Measurements from ENCODE around the gene COL8A2.

DNA sequence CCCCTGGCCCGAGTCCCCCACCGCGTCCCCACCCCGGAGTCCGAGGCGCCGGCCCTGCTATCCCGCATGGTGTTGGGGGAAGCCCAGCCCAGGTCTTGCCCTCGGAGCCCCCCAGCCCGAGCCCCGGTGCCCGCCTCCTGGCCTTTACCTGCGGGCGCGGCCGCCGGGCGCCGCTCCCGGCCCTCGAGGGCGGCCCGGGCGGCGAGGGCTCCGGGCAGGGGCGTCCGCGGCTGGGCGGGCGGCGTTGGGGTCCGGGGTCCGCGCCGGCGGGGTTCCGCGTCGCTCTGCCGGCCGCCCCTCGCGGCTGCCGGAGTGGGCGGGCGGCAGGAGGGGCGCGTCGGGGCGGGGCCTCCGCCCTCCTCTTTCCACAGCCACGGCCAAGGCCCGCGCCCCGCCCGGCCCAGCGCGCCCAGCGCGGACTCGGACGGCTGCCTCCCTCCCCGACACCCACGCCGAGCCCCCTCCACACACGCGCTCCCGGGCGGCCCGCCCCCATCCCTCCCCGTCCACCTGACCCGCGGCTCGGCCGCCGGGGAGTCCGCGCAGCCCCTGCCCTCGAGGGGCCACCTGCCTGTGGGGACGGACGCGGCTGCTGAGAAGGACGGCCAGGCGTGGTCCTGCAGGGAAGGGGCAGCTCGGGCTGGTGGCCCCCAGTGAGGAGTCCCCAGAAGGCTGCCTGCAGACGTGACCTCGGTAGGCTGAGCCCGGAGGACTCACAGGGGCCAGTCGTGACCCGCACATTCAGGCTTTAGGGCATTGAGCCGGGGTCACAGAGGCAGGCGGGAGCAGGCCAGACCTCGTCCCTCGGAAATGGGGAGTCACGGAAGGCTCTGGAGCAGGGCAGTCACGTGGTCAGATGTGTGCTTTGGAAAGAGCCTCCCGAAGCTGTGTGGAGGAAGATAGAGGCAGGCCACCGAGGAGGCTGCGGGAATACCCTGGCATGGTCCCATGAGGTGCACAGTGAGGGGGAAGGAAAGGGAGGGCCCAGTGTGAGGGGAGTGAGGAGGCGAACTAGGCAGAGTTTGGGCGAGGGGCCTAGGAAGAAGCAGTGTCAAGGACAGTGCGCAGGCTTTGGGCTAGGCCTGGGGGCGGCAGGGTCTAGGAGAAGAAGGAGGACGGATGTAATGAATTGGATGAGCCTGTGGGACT, at the start of gene COL8A2:
Gene COL8A2, minus strand, starts transcription at position 314 of the 1,149 bp plus-strand sequence.
- RRBS, result 14% methylated on average over 57 of the region's 105 CpGs

GRCh38 chr1:36142065-36142922, 7.0 kb downstream of the TRAPPC3 start:
- RRBS, result no CpG with 5 or more reads among the region's 5 CpGs

DNA sequence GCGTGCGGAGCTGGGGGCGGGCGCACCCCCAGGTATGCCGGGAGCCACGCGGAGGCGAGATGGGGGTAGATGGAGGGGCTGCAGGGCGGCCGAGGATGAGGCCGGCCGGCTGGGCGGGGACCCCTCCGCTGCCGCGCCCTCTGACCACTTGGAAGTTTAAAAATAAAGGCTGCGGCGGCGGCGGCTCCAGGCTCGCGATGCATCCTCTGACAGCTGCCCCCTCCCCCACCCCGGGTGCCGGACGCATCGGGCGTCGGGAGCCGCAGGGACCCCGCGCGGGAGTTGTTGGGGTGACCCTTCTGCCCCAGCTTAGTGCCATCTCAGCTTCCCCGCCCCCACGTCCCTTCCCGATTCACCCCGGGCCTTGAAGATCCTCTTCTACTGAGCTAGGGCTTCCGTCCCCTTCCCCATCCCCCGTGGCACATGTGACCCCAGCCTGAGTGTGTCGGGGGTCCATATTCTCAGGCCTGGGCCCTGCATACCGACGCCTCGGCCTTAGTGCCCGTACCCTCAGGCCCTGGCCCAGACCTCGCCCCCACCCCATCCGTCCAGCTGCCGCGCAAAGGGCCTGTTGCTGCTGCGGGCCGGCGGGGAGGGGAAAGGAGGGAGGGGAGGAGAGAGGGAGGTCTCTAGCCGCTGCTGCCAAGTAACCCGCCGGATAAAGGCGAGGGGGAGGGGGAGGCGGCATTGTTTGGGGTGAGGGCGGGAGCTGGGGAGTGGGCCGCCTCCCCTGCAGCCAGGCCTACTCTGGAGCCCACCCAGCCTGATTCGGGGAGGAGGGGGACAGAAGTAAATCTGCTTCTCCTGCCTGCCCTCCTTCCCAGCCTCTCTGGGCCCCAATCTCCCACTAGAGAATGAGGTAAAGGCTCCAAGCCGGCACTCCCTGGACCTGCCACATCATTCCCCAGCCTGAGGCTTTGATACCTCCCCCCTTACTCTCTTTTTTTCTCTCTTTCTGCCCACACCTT, 756 bp downstream of the MAP7D1 start:
- RRBS, result 3% methylated on average over 12 of the region's 59 CpGs

DNA sequence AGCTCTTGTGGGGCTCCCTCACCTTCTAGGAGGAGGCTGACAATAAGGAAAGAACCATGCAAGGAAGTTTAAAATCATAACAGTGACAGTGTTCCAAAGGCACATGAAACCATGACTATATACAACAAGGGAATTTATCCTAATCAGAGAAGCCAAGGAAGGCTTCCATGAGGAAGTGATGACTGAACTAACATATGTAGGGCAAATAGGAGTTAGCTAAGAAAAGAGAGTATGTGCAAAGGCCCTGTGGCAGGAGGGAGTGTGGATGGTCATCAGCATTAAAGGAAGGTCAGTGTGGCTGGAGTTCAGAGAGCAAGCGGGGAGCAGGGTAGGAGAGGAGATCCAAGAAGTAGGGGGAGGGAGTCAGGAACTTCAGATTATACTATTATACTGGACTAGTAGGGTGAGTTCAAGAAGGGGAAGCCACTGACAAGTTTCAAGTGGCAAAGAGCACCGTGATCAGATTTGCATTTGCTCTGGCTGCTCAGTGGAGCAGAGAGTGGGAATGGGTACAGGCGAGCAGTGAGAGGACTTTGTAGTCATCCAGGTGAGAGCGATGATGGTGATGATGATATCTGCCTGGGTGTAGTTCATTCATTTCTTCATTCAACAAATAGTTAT, 8.4 kb downstream of the MAP7D1 start:
- RRBS, result no CpG with 5 or more reads among the region's 4 CpGs

DNA sequence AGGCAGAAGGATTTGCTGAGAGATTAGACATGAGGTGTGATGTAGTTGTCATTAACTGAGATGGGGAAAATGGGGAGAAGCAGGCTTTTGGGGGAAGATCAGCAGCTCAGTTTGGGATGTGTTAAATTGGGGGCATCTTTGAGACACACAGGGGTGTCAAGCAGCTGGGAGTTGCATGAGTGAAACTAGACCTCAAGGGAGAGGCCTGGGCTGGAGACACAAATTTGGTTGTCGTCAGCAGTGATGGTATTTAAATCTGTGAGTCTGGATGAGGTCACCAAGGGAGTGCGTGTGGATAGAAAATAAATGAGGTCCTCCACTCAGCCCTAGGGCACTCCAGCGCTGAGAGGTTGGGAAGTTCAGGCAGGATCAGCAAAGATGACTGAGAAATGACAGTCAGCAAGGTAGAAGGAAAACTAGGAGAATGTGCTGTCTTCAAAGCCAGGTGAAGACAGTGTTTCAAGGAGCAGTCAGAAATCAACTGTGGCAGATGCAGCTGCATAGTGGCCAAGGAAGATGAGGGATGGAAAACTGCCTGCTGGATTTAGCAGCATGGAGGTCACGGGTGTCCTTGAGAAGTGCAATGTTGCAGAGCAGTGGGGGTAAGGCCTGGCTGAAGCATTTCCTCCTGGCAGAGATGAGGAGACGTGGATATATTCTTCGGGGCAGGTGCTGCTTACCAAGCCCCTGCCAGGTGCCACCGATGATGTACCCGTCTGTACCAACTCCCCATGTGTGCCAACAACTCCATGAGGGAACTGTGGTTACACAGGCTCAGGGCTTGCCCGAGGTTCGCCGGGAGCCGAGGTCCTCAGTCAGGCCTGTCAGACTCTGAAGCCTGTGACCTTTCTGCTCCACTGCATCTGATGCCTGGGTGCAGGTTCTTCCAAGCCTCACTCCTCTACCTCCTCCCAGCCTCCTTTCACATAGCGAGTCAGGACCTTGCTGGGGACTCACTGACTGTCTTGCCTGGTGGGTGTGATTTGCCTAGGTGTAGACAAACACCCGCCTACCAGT, 11.2 kb downstream of the MAP7D1 start:
- RRBS, result no CpG with 5 or more reads among the region's 14 CpGs

- RRBS, result no CpG with 5 or more reads among the region's 7 CpGs
Observed at GRCh38 chr1:36179480-36179969, 23.6 kb downstream of the MAP7D1 start.

GRCh38 chr1:36190100-36190392, 34.1 kb downstream of the MAP7D1 start:
- RRBS, result no CpG with 5 or more reads among the region's 9 CpGs

DNA sequence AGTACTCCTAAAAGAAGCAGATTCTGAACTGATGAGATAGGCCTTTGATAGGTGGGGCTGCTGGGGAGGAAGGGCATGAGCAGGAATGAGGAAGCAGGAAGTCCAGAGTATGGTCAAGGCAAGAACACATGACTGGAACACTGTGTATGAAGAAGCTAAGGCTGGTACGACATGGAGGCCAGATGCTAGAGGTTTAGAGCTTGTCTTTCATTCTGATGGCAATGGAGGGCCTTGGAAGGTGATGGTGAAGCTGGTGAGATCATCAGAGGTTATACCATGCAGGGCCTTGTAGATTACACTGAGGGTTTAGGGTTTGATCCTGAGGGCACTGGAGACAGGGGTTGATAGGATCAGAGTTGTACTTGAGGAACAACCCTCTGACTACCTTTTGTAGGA, 11.4 kb upstream of the THRAP3 start:
- RRBS, result no CpG with 5 or more reads among the region's 1 CpG

DNA sequence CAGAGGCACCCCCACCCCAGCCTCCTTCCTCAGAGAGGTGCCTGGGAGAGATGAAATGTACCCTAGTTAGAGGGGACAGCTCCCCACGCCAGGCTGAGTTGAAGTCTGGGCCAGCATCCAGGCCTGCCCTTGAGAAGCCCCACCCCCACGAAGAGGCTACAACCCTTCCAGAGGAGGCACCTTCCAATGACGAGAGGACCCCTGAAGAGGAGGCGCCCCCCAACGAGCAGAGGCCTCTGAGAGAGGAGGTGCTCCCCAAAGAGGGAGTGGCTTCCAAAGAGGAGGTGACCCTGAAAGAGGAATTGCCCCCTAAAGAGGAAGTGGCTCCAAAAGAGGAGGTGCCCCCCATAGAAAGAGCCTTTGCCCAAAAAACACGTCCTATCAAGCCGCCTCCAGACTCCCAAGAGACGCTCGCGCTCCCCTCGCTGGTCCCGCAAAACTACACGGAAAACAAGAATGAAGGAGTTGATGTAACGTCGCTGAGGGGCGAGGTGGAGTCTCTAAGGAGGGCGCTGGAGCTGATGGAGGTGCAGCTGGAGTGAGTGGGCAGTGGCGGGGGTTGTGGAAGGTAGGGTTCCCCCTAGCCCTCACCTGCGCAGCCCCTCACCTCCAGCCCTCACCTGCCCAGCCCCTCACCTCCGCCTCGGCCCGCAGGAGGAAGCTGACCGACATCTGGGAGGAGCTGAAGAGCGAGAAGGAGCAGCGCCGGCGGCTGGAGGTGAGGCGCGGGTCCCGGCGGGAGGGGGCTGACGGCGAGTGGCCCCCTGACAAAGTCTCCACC, 3.0 kb downstream of the EVA1B start:
- RRBS, result no CpG with 5 or more reads among the region's 33 CpGs

DNA sequence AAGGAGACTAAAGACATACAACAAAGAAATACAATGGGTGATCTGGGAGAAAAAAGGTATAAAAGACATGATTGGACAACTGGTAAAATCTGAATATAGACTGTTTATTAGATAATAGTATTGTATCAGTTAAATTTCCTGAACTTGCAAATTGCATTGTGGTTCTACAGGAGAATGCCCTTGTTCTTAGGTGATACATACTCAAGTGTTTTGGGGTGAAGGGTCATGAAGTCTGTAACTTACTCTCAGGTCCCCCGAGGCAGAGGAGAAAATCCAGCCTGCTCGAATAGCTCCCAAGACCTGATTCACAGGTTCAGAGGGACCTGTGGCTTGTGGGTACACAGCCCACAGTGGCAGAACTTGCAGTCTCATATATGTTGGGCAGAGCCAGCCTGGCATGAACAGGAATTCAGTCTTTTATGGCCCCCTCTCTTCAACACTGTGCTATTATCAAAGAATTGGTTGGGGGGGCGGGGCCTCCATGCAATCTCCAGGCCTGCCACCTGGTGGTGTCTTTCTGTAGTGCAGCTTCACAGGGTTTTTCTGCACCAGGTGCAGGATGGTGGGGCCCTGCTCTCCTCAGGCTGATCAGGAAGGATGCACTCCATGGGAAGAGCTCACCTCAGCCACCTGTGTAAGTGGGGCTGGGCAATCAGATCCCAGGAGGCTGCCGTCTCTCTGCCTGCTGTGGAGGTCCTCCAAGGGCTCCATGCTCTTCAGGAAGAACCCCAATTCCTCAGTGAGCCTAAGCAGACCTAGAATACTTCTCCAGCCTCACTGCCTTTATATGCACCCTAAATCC, 16.8 kb downstream of the STK40 start:
- RRBS, result no CpG with 5 or more reads among the region's 4 CpGs

GRCh38 chr1:36481808-36482256, 881 bp downstream of the CSF3R start:
- RRBS, result no CpG with 5 or more reads among the region's 9 CpGs

- RRBS, result 0% methylated on average over 1 of the region's 9 CpGs
Observed at GRCh38 chr1:36664485-36664914, 181.8 kb upstream of the CSF3R start.

- RRBS, result no CpG with 5 or more reads among the region's 5 CpGs
Observed at GRCh38 chr1:37479253-37479557, 4.8 kb downstream of the ZC3H12A start.

GRCh38 chr1:37482231-37483379, 8.2 kb downstream of the ZC3H12A start:
- RRBS, result 75% methylated on average over 6 of the region's 33 CpGs

GRCh38 chr1:37518742-37519333, 4.3 kb upstream of the MEAF6 start:
- RRBS, result no CpG with 5 or more reads among the region's 17 CpGs

GRCh38 chr1:37939900-37941148, 6.5 kb downstream of the INPP5B start:
- RRBS, result no CpG with 5 or more reads among the region's 9 CpGs

DNA sequence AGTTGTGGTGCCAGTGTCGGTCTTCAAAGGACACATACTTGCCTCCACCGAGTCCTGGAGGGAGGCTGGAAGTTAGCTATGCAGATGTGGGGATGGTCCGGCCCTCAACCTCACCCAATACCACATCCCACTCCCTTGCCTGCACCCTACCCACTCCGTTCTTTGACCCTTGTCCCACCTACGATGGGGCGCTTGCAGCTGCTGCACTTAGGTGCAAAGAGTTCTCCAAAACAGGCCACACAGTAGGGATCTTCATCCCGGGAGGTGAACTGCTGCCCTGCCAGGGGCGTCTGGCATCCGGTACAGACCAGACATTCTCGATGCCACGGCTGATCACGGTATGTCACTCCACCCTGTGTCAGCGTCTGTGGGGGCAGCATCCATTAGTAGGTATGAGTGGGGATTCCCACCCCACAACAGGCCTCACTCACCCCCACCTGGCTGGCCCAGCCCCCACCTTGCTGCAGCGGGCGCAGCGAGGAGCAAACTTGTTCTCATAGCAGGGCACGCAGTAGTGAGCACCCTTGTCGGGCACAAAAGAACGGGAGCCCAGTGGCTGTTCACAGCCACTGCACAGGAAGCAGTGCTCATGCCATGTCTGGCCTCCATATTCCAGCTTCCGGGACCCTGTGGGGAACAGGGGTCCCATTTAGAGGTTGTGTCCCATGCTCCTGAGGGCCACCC, 7.7 kb downstream of the FHL3 start:
- RRBS, result 86% methylated on average over 3 of the region's 20 CpGs

DNA sequence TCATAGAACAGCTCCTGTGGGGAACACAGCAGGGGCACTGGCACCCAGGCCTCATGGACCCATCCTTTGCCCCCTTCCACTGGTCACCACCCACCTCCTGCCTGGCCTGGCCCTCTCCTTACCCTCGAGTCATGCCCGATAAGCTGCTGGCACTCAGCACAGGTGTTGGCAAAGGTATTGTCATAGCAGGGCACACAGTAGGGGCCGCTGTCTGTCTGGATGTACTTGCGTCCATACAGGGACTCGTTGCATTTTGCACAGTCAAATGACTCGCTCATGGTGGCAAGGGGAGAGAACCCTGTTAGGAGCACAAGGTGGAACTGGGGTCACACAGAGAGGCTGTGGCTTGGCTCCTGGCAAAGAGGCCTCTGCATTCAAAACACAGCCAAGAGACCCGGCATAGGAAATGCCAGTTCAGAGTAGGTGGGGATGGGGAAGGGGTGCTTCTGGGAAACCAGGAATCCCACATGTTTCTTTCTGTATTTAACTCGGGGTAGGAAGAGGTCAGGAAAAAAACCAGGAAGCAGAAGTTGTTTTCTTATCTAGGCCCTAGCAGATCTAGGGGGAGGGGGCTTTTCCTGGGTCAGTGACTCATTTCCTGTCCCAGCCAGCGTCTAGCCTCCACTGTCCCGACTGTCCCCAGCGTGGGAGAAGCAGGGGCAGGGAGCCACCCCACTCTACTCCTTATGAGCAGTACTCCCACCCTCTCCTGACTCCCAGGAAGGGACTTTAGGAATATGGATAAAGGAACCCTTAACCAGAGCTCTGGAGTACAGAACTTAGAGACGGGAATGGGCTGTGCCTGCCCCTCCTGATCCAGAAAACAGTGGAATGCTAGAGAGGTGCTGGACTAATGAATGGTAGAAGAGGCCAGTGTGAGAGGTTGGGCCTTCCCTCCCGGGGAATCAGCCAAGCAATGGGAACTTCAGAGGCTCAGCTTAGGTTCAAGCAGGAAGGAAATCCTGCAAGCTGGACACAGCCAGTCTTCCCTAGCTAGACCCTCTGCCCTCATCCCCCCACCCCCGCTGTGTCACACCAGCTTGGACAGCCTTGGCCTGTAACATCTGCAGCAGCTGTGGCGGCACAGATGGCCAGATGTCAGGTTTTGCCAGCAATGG, 5.8 kb downstream of the FHL3 start:
- RRBS, result no CpG with 5 or more reads among the region's 15 CpGs

- RRBS, result no CpG with 5 or more reads among the region's 8 CpGs
Observed at GRCh38 chr1:38006183-38006637, 896 bp upstream of the FHL3 start.